Cerebral cortex (tissue), 2 donors: Measurements from ENCODE around the genes DHRS4, PSME1, RABGGTA and STXBP6.

- PRO-cap, 2 experiments = no peak in any of the 2 experiments
Measured at GRCh38 chr14:23556657-23557192, 654 bp downstream of the THTPA start.

DNA sequence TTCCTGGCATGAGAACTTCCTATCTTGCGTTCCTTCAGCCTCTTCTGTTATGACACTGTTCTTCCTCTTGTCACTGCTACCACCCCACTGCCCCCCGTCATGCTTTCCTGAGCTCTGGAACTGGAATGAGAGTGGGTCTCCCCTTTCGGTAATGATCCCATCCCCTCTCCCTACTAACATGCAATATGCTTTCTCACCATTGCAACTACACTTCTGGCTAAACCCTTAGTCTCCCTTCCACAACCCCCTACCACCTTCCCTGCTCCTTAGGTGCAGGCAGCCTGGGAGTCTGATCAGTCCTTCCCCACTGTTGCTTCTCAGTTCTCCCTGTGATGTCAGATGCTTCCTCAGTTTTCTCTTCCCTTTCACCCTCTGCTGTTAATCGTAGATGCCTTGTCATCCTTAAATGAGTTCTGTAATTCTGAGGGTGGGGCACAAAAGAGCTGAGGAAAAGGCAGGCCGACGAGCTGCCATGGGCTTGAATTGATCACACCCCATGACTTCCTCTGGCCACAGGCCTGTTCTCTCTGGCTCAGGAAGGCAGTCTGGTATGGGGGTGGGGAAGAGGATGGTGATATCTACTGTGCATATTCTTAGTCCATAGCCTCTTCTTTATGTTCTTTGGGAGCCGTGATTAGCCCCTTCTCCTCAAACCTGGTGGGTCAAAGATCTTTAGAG is 5.1 kb upstream of the AP1G2 start:
- PRO-cap, 2 experiments = no peak in any of the 2 experiments

DNA sequence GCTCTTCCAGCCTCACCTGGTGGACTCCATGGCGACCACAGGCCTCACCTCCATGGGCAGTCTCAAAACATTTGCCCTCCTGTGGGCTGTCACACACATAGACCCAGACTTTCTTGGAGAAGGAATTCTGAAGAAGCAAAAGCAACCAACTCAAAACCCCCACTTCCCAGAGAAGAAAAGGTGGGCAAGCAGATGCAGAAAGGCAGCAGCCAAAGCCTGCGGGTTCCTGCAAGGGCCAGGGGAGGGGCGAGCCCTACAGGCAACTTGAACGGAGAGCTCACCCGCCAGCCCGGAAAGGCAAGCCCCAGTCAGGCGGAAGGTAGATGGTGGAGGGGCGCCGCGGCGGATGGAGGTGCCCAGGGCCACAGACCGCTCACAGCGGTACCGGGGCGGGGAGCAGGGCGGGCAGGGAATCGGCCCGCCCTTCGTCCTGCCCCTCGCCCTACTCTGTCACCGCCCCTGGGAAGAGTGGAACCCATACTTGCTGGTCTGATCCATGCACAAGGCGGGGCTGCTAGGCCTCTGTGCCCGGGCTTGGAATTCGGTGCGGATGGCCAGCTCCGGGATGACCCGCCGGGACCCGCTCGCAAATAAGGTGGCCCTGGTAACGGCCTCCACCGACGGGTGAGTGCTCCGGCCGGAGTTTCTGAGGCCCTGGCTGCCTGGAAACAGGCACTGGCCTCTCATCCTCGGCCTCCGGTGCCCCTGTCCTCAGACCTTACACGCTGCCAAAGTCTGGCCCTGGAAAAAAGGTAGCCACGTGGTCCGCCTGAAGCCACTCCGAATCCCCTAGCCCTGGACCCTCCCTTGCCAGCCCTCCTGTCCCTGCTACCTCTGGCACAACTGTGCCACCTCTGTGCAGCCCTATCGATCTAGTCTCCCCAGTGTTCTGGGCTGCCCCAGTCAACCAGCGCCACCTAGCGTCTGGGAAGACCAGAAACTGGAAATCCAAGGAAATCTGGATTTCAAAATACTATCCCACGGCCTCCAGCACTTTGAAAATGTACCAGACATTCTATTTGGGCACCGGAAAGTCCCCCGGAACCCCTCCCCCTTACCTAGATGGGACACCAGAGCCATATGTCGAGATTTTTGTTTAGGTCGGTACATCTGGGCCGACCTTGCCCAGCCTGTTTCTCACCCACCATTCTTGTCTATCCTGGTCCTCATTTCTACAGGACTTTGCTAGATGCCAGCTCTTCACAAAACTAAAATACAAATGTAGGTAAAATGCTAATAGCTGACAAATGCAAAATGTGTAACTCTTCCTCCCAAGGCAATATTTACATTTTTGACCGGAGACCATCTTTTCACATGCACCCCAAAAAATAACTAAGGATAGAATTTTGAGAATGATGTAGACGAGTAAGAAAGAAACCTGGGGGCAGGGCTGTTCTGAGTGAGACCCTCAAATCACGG is at the start of gene DHRS4:
Gene DHRS4 (plus strand): TSS at position 478 of the 1,419 bp plus-strand sequence.
- PRO-cap, 2 experiments = peak in 1 of 2 experiments; most common plus-strand start position 307 of the sequence (in 1); most common minus-strand start position 377 of the sequence (in 1)

- PRO-cap, 2 experiments = no peak in any of the 2 experiments
Measured at GRCh38 chr14:24064101-24064404, 7.3 kb upstream of the CPNE6 start.

GRCh38 chr14:24135266-24136315 is at the start of gene PSME1:
PSME1 (plus strand) TSS chr14:24136194.
- PRO-cap, 2 experiments = peak in 1 of 2 experiments; most common plus-strand start chr14:24136165 (in 1); most common minus-strand start chr14:24135945 (in 1)

DNA sequence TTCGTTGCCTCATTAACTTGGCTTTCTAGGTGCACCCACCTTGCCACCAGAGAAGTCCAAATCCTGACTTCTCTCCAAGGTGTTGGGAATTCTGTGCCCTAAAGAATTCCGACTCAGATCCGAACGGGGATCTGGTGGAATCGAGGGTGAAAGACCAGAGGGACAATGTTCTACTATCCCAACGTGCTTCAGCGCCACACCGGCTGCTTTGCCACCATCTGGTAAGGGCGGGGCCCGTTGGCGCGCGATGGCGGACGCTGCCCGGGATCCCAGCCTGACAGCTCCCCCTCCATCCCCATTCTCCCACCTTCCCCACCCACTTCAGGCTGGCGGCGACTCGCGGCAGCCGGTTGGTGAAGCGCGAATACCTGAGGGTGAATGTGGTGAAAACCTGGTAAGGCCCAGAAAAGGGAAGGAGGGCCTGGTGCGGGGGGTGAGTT is 528 bp downstream of the REC8 start:
- PRO-cap, 2 experiments = no peak in any of the 2 experiments

DNA sequence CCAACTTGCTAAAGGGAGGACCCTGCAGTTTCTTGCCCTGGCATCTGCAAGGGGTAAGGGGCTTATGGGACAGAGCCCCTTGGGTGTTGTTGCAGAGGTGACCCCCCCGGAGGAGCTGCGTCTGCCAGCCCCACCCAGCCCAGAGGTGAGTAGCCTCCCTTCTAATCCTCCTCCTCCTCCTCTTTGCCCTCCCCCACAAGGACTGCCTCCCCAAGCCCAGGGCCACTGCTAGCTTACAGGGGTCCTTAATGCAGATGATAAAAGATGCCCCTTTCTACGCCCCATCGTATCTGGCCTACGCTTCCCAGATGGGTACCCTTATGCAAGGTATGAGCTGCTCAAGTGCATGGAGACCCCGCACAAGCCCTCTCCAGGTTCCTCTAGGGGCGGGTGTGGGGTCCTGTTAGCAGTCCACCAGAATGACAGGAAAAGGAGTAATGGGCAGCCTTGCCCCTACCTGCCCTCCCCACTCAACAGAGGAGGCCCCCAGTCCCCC is 5.8 kb downstream of the REC8 start:
- PRO-cap, 2 experiments = no peak in any of the 2 experiments

DNA sequence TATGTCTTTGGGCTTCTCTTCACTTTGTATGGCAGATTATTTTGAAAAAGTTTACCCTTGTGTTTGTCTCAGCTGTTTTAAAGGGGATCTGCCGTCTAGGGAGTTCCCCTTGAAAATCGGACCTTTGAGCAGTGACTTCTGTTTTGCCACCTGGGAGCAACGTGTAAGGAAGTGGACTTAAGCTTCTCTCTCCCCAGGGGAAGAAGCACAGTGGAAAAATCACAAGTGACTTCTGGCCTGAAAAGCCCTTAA is 1.1 kb upstream of the TM9SF1 start:
- PRO-cap, 2 experiments = no peak in any of the 2 experiments

GRCh38 chr14:24271404-24272178 is at the start of gene RABGGTA:
RABGGTA (minus strand) TSS chr14:24271597.
- PRO-cap, 2 experiments = peak in 1 of 2 experiments; most common plus-strand start chr14:24271612 (in 1); most common minus-strand start chr14:24271578 (in 1)

DNA sequence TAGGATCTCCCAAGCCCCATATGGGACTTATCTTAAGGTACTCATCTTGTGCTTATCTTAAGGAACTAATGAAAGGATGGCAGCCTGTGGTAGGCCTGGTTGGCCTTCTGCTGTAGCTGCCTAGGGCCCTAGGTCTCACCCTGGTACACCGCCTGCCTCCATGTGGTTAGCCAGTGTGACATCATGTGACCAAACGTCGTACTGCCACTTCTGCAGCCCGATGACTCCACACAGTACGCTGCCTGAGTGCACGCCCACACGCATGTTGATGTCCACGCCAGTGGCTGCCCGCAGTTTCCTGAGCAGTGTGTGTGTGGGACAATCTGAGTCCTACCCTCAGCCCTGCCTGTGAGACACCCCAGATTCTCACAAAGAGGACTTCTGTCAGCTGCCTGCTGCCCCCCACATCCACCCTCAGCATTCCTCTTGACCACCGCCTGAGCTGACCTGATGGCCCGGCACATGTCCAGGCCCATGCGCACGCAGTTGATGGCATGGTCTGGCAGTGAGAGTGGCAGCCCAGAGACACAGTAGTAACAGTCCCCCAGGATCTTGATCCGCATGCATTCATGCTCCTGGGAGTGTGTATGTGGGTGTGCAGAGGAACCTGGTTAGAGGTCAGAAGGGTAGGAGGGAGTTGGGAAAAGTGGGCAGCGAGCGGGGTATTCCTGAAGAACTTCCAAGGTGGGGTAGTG is 5.0 kb downstream of the ADCY4 start:
- PRO-cap, 2 experiments = no peak in any of the 2 experiments

GRCh38 chr14:24422860-24423466 is 6.5 kb downstream of the CBLN3 start:
- PRO-cap, 2 experiments = no peak in any of the 2 experiments

- PRO-cap, 2 experiments = no peak in any of the 2 experiments
Measured at GRCh38 chr14:24438578-24439422, 3.8 kb downstream of the SDR39U1 start.

- PRO-cap, 2 experiments = no peak in any of the 2 experiments
Measured at GRCh38 chr14:24695095-24695766, 61.2 kb upstream of the GZMB start.

GRCh38 chr14:24810124-24810680 is 176.2 kb upstream of the GZMB start:
- PRO-cap, 2 experiments = no peak in any of the 2 experiments

GRCh38 chr14:24817022-24817321 is 183.0 kb upstream of the GZMB start:
- PRO-cap, 2 experiments = no peak in any of the 2 experiments

DNA sequence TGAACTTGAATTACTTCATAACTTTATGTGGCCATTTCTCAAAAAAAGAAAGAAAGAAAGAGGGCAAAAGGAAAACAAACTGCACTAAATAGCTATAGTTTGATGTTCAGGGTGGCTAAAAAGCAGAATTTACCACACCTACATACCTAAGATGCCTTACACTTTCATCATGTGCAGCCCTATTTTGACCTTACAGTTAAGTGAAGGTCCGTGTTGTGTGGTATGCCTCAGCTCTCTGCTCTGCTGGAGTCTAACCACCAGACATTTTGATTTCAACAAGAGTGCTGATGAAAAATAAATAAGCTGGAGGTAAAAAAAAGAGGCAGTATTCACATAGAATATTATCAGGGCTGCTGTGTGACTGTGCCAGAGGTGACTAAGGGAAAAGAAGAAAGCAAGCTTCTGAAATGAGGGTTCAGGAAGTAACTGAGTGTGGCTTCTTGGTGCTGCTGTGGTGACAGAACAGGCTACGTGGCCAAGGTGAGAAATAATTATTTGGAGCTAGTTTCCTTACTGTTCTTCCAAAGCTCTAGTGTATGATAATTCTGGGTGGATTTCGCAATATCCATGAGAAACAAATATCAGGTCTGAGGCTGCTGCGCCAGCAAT is 188.8 kb downstream of the STXBP6 start:
- PRO-cap, 2 experiments = no peak in any of the 2 experiments

- PRO-cap, 2 experiments = peak in 1 of 2 experiments; most common plus-strand start chr14:25049762 (in 1); most common minus-strand start chr14:25049721 (in 1)
Measured at GRCh38 chr14:25049421-25050492, at the start of gene STXBP6. STXBP6 (minus strand) TSS chr14:25050147.

- PRO-cap, 2 experiments = no peak in any of the 2 experiments
Measured at GRCh38 chr14:25132844-25133373, 83.0 kb upstream of the STXBP6 start.

- PRO-cap, 2 experiments = no peak in any of the 2 experiments
Measured at GRCh38 chr14:25394397-25395485, 344.8 kb upstream of the STXBP6 start.

- PRO-cap, 2 experiments = peak in 1 of 2 experiments; most common plus-strand start chr14:26596913 (in 1); most common minus-strand start chr14:26596651 (in 1)
Measured at GRCh38 chr14:26596388-26597104, 1.3 kb downstream of the NOVA1 start.